ENCODE measurements around a stretch of chr2.

- RRBS: no CpG with 5 or more reads among the region's 2 CpGs
Measured at GRCh38 chr2:39408835-39409487, 28.1 kb downstream of the MAP4K3 start.

DNA sequence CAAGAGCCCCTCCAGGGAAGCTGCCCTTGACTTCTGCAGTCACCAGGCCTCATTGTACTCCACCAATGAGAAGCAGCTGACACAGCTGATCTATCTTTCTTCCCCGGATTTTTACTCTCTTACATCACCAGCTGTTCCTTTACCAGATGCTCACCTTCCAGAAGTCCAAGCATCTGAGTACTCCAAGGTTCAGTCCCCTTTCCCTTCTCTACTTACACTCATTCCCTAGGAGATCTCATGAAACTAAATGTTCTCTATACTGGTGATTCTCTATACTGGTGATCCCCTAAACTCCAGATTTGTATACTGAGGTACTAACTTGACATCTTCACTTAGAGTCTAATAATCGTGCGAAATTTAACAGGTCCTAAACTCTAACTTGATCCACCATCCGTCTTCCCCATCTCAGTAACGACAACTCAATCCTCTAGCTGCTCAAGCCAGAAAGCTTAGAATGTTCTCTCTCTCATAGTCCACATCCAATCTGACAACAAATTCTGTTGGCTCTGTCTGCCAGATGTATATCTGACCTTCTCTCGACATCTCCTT lies 25.7 kb downstream of the THUMPD2 start:
- RRBS: no CpG with 5 or more reads among the region's 6 CpGs

DNA sequence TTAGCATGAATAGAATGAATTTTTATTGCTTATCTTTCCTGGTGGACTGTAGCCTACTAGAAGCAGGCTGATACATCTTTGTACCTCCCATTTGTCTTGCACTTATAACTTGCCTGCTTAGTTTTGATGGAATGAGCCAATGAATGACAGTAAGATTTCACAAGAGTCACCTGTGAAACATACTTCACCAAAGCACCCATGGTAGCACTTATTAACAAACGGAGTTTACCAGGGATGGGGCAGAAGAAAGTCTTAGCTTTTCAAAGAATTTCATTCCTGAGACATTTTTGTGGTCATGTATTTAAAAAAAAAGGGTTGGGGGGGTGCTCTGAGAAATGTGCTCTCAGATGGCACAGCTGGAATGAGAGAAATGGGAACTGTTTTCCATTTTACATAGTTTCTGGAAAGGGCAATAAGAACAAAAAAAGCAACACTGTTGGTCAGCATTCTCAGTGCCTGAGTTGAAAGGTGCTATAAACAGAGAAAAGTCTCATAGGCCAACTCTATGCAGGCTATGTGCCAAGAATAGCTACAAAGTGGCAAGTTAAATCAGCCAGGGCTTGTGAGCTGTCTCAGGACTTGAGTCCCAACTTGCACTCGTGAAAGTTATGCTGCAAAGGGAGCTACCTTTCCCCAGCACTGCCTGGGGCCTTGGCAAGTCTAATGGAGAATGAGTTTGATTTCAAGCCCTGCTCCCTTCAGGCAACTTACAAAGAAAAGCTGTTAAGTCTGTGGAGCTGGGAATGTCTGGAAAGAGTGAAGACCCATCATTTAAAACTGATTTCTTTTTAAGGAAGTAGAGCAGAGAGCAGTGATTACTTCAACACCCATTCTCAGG lies 170.7 kb downstream of the SLC8A1 start:
- RRBS: no CpG with 5 or more reads among the region's 2 CpGs

DNA sequence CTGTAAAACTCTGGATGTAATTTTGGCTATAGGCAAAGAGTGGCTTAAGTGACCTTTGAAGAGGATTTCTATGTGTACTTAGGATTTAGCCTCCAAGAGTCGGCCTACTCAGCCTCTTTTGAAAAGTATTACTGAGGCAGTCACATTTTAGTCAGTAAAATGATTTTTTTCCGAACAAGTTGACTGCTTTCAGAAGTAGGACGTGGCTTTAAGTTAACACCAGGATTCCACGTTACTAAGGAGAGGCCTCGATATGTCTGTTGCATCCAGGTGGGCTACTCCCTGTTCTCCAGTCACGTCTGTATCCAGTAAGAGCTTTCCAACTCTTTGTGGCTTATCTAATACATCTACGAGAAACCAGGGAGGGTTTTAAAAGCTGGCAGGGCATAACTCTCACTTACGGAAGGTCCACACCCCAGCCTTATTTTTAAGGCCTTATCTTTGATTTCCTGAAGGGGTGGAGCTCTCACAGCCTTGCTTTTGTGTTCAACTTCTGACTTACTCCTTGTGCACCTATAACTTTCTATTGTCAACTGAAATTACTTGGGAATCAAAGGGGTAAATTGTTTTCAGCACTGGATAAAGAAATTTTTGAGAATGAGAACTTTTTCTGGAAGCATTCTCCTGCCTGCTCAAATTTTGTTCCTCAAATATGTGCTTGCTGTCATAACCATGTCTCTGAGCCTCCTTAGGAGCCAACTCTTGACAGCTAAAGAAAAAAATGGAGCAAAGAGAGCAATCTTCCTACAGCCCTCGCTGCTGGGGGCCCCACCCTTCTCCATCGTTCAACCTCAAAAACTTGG lies 99.1 kb downstream of the SLC8A1 start:
- RRBS: no CpG with 5 or more reads among the region's 10 CpGs

GRCh38 chr2:40511436-40512934 lies 60.1 kb upstream of the SLC8A1 start:
- RRBS: no CpG with 5 or more reads among the region's 20 CpGs

DNA sequence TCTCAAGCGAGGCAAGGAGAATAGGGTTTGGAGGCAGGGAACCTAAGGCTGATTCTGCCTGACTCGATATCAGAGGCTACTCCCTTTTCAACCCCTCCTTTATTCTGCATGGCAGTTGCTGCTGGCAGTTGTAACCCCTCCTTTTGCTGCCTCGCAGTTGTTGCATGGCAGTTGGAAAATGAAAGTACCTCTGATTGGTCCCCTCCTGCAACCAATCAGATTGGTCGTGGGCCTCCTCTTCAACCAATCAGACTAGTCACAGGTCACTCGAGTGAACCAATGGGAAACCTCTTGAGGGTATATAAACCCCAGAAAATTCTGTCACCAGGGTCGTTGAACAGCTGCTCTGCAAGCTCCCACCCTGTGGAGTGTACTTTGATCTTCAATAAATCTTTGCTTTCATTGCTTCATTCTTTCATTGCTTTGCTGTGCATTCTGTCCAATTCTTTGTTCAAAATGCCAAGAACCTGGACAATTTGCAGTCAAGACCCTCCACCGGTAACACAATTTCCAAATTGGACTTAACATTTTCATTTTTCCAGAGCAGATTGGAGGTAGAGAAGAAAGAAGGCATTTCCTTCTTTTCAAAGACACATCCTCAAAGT lies 294.4 kb upstream of the SLC8A1 start:
- RRBS: no CpG with 5 or more reads among the region's 7 CpGs

DNA sequence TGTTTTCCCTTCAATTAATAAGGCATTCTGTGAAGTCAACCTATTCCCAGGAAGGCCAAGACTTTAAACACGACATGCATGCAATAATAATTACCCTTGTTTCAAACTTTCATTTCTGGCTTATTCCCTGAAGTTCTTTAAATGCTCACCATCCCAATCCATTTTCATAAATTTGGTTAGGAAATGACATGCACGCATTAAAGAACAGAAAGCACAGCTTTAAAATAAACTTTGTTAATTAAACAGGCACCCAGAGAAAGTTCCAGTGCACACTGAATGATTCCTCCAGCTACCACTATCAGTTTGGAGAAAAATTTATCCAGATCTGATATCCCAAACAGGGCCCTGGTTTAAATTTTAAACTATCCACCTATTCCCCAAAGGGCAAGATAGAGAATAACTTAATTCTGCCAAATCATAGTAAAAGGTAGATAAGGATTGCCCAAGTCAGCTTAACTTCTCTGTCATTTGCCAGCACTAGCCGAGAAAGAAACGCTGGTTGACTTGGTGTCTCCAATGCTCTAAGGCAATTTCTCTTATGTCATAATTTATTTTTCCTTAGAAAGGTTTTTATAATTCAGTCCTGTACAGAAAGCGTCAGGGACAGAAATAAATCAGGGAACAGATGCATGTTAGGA lies 322.0 kb upstream of the PKDCC start:
- RRBS: no CpG with 5 or more reads among the region's 5 CpGs

DNA sequence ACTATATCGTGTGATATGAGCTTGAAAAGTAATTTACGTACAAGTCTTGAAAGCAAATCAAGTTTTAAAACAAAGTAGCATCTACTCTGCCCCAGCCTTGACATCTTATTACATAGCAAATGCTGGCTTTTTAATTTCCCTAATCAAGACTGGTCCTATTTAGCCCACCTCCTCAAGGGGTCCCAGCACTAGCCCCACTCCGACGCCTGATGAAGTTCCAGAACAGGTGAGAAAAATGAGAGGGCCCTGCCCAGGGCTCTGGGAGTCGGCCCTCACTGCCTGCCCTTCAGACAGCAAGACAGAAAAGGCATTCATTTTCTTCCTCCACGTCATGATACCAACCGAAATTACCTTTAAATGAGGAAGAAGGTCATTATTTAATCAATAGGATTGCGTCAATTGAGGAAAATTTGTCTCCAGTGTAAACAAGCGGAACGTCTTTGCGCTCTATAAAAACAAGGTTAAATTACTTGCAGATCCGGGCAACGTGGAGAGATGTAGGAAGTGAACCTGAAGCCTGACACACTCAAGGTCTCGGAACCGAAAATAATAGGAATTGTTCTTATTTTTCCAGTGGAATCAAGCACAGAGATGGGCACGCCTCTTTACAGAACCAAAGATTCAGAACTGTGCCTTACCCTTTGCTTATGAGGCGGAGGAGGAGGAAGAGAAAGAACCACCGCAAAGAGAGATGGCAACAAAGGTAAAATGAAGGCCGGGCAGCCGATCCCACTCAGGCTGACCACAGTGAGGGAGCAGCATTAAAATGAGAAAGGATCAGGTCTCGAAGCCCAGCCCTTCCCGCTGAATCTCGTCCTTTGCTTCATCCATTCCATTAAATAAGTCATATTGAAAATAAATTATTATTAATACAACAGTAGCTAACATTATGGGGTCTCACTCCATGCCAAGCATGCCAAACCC lies 170.5 kb upstream of the PKDCC start:
- RRBS: 0% methylated on average over 1 of the region's 23 CpGs

GRCh38 chr2:41921991-41922767 lies 125.6 kb upstream of the PKDCC start:
- RRBS: no CpG with 5 or more reads among the region's 9 CpGs

DNA sequence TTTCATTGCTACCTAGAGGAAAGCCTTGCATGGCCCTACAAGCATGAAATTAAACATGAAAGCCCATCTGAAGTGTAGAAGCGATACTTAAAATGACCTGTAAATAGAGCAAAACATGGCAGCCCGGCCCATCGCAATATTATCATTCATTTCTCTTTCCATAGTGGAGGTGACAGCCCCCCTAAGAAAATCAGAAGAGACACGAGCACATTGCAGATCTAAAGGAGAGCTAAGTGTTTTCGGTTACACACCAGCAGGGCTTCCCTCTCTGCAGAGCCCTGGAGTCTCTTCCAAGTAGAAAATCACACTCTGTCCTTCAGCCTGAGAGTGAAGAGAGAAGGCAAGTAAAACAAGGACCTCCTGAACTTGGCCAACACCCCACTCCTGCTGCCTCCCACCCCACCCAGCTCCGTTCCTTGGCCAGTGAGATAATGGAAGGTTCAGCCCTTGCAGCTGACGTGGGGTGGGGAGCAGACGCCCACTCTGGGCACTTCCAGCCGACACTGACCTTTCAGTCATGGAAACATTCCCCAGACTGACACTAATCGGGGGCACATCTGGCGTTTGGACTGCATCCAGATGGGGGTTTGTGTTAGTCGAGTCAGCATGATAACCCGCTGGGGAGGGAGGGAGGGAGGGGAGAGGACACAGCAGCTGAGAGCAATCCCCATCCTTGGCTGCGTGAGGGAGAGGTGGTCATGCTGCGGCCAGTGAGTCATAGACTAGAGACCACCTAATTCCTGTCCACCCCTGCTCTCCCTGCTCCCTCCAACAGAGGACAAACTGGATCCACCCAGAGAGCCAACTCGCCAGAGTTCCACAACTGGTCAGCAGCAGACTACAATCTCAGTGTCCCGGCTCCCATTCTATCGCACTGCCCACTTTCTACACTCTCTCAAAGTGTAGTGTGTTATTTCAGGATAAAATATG lies 115.6 kb upstream of the PKDCC start:
- RRBS: no CpG with 5 or more reads among the region's 18 CpGs

DNA sequence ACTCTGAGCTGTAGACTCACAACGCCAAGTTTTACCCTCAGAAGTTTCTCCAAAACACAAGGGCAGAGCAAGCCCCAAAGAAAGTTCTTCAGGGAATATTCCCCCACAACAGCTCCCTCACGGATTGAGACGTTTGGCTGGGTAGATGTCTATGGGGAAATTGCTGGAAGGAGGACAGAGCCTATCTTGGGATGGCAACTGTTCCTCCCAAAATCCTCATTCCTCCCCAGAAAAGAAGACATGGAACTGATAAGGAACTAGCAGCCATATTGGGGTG lies 2.1 kb upstream of the PKDCC start:
- RRBS: no CpG with 5 or more reads among the region's 3 CpGs

GRCh38 chr2:42060649-42060955 lies 12.8 kb downstream of the PKDCC start:
- RRBS: no CpG with 5 or more reads among the region's 2 CpGs

DNA sequence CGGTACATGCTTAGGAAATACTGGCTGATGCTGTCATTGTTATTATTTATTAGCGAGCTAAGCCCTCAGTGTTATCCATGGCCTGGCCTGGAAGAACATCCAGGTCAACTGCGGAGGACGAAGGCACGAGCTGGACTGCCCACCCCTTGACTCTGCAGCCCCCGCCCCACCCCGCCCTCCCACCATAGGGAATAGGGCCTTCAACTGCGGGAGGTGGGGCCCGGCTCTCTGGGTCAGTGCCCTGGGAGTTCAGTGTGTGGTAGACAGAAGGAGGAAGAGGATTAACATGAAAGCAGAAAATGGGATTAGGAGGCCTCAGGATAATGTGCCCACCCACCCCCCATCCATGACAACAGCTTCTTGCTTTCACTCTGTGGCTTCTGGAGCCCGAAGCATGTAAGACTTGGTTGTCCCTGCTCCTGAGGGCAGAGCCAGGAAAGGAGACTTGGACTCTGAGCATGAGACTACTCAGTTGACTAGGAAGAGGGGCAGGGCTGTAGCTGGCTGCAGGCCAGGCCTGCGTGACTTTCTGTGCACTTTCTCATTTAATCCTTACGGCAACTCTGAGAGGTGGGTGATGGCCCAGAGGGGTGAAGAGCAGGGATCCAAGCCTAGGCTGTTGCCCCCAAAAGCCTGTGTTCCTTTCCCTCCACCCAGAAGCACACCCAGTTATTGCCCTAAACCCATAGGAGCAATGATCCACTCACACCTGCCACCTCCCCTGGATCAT lies 13.3 kb downstream of the PKDCC start:
- RRBS: no CpG with 5 or more reads among the region's 12 CpGs

- RRBS: no CpG with 5 or more reads among the region's 7 CpGs
Measured at GRCh38 chr2:42169959-42170596, 925 bp downstream of the EML4 start.

DNA sequence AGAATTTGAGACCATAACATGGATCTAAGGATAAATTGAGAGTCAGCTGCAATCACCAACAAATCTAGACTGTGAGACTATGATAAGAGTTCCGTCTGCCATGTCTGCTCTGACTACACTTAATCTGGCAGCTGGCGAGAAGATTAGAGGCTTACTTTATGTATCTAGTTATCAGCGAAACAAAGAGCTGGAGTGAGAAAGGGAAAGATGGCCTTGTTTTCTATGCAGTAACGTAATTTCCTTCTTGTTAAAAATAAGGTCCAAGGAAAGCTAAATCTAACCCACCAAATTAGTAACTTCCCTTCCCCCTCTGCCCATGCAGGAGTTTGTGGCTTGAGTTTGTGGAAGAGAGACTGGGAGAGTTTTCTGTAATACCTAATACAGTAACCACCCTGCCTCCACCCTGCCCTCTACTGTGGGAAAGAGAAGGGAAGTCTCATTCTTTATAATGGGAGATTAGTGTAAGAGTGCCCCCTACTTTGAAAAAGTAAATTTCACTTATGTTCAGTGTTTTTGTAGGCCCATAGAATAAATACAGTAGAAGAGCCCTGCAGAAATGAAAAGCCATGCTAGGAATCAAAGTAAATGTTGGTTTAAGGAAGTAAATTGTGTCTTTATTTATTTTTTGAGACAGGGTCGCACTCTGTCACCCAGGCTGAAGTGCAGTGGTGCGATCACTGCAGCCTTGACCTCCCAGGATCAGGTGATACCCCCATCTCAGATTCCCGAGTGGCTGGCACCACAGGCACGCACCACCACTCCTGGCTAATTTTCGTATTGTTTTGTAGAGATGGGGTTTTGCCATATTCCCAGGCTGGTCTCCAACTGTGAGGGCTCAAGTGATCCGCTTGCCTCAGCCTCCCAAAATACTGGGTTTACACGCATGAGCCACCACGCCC lies 27.6 kb downstream of the EML4 start:
- RRBS: no CpG with 5 or more reads among the region's 12 CpGs

- RRBS: 1% methylated on average over 2 of the region's 31 CpGs
Measured at GRCh38 chr2:42359448-42360814, 1.1 kb downstream of the COX7A2L start.

- RRBS: no CpG with 5 or more reads among the region's 5 CpGs
Measured at GRCh38 chr2:42699371-42700342, 64.3 kb downstream of the OXER1 start.

DNA sequence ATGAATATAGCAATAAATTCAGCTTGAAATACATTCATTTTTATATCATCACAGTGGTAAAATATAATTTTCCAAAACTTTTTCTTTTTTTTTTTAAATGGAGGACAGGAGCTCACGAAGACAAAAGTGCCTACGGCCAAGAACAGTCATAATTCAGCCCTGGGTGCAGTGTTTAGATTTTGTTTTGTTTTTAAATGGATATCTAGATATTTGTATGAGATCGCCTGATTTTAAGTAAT lies 17.1 kb upstream of the HAAO start:
- RRBS: no CpG with 5 or more reads among the region's 3 CpGs

DNA sequence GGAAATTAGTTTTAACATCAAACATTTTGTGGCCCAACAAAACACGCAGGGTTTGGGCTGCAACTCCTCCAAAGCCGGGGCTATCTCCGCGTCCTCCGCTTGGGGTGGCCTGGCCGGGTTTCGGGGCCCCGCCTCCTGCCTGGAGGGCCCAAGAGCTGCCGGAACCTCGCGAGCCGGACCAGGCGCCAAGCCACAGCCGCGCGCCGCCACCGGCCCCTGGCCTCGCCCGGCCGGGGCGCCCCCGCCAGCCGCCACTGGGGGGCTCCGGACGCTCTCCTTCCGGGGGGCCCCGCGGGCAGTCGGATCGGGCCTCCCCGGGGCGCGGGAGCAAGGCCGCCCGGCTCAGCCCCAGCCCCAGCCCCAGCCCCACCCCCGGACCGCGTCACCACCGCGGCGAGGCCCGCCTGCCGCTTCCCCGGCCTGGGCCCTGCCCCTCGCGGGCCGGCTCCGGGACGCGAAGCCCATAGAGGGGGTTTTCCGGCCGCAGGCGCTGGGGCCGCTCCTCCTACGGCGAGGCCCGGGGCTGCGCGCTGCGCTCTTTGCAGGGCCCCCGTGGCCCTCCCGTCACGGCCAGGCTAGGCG lies 17.5 kb upstream of the HAAO start:
- RRBS: 1% methylated on average over 41 of the region's 65 CpGs

DNA sequence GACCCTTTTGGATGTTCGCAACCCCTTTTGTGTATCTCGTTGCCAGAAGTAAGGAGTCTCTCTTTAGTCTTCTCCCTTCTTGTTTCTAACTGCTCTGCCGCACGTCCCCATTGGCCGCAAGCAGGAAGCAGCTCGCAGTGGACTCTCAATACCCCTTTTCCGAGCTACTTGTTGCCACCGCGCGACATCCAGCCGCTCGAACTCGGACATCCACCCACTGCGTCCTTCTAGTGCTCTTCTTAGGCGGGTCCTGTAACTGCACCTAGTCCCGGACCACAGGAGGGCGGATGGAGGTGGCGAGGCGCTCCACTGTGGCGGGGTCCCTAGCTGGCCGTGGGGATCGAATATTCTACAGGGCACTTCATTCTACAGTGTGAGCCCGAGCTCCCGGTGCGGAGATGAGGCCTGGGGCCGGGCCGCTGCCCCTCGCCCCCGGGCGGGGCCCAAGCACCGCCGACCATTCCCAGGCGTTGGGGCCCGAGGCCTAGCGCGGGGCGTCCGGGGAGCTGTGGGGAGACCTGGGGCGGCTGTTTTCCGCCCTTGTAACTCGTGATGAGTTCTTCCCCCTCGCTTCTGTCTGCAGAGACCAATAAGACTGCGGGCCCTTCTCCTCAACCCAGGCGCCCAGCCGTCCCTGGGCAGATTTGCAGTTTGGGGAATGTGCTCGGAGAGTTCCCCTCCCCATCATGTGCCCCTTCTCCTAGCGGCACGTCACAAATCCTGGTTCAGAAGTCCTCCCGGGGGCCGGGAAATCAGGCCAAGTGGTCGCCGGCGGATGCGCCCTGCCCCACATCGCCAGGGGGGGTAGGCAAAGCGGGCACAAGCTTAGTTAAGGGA lies 18.5 kb upstream of the HAAO start:
- RRBS: 12% methylated on average over 16 of the region's 56 CpGs

All from hTERT-HM (cell line).